Neural progenitor cell (in vitro differentiated cells): Measurements from ENCODE around the gene DOK6.

GRCh38 chr18:69400045-69401227 is at the start of gene DOK6:
DOK6 (plus strand) TSS chr18:69400888.
- RAMPAGE, long total RNA = no peak

DNA sequence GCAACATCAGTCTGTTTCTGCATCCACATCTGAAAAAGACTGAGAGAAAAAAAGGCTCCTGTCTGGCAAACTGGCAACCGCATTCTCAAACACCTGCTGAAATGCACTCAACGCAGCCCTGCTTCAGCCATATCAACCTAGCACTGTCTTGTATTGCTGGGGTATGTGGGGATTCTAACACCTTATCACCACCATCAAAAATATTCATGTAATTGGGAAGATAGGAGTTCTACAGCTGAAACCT is 52.6 kb downstream of the CD226 start:
- RAMPAGE, long total RNA = no peak

DNA sequence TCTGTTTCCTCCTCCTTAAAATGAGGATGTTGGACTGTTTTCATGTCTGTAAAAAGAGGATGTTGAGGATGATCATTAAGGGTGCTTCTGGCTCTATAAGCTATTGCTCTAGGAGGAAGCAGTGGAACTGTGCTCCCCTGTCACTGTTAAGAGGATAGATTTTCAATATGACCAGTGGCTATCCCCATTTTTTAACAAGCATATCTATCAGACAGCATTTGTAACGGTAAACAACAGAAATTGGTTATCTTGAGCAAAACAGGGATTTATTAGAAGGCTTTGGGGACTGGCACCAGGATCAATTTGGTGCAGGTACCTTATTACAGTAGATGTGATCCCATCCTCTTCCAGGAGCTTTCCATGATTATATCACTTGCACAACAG is 3.4 kb upstream of the SOCS6 start:
- RAMPAGE, long total RNA = no peak

DNA sequence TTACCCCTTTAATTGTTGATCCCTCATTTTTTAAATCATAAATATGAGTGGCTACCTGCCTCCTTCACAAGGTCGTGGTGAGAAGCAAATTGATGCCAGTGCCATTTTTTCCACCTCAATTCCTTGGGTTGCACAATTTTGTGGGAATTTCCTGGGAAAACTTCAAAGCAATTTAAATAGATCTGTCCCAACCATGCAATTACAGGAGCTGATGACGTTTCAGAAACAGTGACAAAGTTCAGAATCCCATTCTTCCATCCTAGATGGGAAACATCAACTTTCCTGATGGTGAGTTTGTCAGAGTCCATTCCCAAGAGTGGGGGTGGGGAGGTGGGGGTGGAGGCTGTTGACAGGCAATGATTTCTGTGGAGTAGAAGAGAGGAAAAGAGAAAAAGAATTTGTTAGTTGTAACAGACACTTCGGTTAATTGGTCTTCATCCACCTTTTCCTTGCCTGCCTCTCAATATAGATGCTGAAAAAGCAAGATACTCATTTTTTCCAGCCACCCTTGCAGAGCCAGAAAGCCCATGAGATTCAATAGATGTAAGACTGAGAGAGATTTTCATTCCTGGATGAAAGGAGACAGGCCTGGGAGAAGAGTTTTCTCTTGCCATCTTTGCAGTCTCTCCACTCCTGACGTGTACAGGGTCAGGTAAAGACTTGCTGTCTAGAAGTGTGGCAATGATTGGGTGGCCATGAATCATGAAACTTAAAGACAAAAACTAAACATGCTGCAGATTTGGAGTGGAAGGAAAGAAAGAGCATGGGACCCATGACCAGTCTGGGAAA is 47.2 kb downstream of the SOCS6 start:
- RAMPAGE, long total RNA = no peak

DNA sequence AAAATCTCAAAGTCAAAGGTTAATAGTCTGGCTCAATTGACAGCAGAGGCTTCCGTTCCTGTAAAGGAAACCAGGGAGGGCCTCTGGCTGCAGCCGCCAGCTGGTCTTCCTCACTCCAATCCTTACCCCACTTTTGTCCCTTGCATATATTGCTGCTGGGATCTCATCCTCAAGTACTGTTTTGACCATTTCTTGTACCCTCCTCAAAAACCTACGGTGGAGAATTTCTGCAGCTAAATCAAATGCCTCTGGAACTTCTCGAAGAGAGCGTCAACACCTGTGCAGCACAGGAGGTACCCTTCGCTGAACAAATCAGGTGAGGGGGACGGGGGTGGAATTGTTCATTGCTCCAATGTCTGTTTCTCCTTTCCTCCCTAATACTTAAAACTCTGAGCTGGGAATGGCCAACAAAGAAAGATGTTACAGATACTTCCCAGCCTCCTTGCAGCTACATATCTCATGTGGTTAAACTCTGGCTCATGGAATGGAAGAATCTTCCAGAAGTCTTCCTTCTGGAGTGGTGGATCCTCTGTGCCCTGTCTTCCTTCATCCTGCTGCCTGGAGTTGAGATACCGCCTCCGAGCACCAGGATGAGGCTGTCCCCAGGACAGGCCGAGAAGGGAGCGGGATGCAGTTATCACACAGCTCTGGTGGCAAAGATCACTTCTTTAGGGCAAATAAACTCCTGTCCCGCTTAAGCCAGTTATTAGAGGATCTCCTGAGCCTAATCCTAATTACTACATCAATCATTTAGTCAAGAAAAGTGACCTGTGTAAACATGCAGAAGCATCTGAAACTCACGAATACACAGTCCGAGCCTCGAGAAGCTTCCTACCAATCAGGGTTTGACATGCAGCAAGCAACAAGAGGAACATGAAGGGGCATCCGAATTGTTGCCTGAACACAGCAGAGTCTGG is 16.7 kb downstream of the CYB5A start:
- RAMPAGE, long total RNA = no peak

GRCh38 chr18:74454417-74454895 is 2.7 kb downstream of the DIPK1C start:
- RAMPAGE, long total RNA = no peak

DNA sequence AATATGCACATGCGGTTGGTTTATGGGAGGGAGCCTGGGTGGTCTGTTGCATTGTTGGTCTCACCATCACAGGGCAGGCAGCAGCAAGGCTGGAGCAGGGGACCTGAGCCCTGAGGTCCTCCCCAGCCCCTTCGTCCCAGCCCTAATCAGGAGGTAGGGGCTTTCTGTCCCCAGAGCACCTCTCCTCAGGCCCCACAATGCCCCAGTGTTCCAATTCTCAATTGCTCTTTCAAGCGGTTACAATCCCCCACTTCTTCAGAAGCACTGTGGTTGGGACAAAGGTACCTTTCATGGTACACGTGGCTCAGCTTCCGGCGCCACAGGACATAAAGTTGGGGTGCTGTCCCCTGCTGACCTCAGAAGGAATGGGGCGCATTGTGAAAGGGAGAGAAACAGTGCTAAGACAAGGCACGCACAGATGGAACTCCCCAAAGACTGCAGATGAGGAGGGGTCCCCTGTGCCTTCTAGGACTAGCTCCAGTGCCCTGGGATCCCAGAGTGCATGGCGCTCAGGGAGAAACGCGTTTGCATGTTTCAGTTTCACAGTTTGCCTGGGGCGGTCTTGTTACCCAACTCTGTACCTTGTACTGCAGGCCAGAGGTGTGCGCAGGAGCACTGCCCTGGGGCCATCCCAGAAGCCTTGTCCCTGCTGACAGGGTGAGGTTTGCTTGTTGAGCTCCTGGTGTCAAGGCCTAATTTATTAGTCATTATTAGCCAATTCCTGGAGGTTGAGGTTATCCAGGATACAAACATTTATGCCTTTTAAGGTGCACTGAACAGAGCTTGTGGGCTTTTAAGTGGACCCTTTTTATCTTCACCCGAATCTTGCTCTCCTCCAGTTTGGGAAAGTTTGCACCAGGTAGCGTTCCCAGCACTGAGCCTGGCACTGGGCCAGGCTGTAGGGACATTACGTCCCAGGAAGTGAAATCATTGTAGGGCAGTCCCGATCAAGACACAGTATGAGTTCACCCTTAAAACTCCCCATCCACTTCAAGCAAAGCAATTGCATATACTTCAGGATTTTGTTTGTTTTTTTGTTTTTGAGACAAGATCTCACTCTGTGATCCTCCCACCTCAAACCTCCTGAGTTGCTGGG is 7.6 kb downstream of the CNDP1 start:
- RAMPAGE, long total RNA = no peak

DNA sequence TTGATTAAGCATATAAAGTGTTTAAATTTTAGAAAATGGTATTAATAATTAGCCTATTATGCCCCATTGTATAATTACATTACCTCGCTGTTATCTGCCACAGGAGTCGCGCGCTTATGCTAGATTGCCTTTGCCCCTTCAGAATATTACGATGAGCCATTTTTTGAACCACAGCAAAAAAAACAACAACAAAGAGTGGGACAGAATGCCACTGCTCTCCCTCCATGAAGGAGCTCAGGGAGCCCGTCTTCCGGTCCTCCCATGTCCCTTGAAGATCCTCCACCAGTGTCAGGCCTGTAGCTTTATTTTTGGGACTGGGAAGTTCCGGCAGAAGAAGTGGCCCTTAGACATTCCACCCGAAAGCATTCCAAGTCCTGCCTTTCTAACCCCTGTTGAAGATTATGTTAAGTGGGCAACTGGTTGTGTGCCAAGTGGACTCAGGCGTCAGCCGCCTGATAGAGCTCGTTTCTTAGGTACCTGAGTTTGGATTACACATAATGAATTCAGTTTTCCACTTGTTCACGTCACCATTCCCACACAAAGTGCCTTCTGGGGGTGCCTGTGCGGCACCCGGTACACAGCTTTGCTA is 156.6 kb downstream of the PTGR3 start:
- RAMPAGE, long total RNA = no peak

GRCh38 chr18:75205436-75206029 is 3.4 kb downstream of the PTGR3 start:
- RAMPAGE, long total RNA = no peak

- RAMPAGE, long total RNA = no peak
Measured at GRCh38 chr18:75286409-75286744, 75.8 kb downstream of the TSHZ1 start.

DNA sequence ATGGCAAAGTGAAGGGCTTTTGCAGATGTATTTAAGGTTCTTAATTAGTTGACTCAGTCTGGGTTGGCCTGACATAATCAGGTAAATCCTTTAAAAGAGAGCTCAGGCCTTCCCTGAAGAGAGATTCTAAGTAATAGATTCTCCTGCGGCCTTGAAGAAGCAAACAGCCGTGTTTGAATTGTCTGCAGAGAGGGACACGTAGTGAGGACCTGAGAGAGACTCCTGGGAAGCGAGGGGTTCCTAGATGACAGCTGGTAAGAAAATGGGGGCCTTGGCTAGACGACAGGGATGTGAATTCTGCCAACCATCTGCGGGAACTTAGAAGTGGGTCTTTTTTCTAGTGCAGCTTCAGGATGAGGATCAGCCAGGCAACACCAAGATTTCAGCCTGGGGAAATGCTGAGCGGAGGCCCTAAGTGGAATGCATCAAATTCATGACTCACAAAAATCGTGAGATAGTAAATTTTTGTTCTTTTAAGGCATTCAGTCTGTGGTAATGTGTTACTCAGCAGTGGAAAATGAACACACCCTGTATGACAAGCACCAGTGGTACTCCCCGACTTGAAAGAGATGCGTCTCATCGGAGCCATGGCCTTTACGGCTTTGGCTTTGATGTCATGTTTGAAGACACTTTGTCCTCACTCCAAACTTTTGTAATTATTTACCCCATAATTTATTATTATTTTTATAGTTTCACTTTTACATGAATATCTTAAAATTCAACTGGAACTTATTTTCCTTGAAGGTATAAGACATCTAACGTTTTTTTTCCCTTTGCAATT is 62.2 kb upstream of the SMIM21 start:
- RAMPAGE, long total RNA = no peak

DNA sequence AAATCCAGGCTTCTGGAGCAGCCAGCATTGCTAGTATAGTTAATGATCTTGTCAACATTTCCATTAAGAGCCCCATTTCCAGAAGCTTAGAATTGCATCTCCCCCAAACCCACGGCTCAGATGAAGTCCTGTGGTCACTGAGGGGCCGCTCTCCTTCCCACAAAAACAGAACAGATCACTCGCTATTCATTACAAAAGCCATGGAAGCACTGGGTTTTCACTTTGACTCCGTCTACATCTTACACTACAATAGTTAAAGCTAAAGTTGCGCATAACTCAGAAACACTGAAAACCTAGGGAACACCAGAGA is 41.9 kb downstream of the ZNF516 start:
- RAMPAGE, long total RNA = no peak

DNA sequence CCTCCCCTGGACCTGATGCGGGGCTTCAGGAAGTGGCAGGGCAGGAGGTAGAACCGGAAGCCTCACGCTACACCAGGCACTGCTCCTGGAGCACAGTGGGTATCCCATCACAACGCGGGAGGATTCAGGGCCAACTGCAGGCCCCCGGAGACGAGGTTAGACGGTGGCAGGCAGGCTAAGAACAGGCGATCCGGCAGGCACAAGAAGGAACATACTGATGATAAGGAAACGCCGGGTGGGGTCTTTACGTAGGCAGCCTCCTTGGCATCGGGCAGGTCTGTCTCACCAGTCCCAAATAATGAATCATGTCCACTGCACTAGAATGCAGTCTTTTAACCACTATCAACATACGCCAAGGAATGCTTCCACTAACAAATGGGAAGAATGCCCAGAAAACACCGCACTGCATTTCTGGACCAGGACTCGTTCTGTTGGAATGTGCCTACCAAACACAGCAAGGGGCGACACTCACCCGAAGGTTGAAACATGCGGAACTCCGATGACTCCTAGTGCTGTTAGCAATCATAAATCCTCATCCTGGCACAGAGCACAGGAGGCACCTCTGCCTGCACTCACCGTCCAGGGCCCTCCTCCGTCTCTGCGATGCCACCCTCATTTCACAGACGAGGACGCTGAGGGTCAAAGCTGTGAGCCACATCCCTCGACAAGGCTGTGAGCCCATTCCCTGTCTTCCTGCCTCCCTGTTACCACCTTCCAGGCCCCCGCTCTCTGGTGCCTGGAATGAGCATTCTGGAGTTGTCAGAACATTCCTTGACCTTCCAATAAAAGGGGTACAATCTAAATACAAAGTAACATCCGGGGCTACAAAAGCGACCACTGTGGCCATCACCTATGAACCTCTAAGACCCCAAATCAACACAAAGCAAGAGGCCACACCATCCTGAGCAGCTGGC is 35.1 kb downstream of the ZNF516 start:
- RAMPAGE, long total RNA = no peak

- RAMPAGE, long total RNA = no peak
Measured at GRCh38 chr18:76491270-76492259, 3.5 kb downstream of the ZNF516 start.

- RAMPAGE, long total RNA = no peak
Measured at GRCh38 chr18:76493521-76493815, 1.6 kb downstream of the ZNF516 start.

DNA sequence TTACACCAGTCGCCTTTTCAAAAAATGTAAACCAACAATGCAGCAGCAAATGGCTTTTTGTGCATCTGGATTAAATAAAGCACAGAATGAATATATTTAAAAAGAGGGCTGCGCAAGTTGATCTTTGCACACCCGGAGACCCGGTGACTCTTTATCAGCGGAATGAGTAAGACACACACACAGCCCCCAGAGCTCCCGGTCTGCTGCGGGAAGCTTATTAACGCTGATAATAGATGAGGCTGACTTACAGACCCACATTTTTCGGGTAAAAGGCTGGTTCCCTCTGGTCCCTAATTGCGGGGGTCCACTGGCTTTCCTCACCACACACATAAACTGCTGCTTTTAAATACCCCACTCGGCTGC is 1.2 kb downstream of the ZNF516 start:
- RAMPAGE, long total RNA = no peak

DNA sequence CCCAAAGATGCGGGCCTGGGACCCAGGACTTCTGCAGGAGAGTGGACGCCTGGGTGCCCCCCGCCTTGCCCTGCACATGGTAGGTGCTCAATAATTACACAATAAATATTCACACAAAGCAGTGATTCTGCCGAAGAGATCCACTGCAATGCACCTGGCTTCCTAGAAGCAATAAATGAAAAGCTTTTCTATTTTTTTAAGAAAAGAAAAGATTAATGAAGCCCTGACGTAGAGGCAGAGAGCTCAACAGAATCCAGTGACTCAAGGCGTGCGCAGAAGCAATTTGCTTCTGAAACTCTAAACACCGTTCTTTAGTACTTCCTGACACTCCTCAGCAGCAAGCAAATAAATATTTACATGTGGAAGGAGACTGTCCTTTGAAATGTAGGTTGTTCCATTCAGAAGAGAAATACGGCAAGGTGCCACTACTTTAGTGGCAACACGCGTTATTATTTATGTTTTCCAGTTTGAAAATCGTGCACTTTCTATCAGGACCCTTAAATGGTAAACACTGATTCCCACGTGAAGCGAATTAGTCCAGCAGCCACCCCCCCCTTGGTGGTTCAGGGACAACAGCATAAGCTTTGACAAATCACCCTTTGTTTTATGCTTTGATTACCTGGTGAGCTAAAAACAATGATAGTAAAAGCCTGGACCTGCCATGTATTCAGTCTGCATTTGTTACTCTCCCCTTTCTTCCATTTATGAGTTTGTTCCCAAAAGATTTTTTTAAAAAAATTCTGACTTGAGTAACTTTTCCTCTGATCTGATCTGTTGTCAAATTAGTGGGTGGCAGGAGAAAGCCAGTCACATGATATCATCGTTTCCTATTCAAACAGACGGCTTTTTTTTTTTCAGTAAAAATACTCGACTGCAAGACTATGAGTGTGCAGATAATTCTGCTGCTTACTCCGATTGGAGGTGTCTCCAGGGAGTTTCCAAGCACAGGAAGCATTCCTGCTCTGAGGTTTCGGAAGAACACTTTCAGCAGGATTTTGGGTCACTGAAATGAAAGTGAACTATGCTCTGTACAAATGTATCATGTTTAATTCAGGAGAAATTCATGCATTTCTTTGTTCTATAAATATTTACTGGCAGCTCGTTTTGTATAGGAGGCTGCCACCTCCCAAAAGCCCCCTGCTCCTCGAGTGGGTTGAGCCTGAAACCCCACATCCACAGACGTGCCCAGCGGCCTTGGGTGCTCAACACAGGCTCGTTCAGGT is 126.5 kb upstream of the ZNF516 start:
- RAMPAGE, long total RNA = no peak

- RAMPAGE, long total RNA = no peak
Measured at GRCh38 chr18:76820155-76820470, 2.2 kb upstream of the ZNF236 start.

GRCh38 chr18:76932413-76932811 is 110.1 kb downstream of the ZNF236 start:
- RAMPAGE, long total RNA = no peak

DNA sequence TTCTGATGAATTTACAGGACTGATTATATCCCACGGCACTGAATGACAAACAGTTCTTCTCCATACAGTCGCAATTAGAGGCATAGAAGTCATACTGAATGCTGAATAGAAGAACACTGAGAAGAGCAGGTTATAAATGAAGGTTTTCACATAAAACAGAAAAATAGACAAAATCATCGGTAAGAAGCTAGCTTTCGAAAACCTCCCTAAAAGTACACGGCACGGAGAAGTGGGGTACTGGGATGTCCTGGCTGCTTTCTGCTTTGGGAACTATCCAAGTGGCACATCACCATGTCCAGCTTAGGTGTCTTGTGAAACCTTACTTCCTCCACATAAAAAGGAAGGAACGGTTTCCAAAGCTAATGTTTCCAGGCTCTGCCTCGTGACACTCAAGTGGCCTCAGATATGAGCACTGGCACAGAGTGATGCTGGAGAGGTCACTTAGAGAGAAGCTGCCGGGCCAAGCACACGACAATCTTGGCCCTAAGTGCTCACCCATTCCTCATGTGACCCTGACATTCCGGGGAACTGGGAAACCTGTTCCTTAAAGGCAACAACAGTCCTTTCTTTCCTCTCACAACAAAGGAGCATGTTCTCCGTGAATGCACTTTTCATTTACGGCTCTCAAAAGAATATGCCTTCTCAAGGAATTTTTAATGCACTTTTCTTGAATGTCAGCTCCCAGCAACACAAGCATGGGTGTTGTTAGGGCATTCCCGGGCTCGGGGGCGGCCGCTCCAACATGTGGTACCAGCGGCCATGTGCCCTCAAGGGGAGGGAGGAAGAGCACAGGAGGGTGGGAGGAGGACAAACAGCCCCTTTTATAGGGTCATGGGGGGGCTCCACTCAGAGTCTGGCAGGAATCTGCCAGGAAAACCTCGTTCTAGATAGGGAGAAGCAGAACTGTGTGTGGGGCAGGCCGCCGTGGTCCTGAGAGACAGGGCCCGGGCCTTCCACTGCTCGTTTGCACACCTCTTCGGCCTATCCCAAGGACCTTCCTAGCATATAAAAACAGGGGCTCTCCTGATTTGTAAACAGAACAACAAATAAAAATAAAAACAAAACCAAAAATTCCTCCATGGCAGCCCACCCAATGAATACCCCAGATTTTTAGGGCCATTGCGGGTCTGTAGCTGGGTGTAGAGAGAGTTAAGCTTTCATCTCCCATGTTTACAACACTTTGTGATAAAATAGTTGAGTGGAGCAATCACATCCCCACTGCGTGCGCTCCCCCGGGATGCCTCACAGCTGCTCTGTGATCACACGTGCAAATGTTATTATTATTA is 118.6 kb downstream of the MBP start:
- RAMPAGE, long total RNA = no peak